AG04449 (cell line): ENCODE data around the gene NENF.

DNA sequence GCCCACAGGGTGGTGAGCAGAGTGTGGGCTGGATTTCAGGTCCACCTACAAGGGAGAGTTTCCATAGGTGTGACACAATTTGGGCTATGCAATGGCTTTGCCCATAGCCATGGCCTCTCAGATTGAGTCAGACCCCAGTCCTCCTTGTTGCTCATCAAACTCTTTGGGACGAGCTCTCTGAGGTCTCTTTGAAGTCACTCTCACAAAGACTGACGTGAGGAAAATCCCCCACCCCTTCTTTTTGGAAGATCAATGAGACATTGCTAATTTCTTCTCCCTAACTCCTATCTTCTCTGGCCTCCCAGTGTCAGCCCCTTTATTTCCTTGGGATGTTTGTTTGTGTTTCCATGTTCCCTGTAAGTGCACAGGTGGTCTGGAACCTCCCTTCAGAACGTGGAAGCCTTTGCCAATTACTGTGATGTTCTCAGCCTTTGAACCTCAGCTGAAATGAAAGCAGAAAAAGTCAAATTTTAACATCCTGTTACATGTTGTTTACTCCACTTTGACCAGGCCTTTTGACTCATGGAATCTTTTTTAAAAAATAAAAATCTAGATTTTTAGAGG lies 19.5 kb downstream of the HSD11B1 start:
- RRBS: no CpG with 5 or more reads among the region's 3 CpGs

DNA sequence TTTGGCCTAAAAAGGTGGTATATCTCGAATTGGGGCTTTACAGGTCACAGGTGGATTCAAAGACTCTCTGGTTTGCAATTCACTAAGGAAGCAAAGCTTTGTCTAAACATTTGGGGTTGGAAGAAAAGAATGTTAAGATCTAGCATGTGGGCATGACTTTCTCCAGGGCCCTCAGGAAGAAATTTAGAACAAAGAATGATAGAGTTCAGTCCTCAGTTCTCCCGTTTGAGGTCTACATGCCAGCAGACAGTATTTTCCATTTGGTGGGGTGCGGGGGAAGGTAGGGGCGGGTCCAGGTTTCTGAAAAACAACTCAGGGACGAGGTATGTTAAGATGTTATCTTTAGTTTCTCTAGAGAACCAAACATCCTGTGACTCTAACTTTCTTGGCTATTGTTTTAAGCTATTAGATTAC lies 42.4 kb upstream of the SYT14 start:
- RRBS: no CpG with 5 or more reads among the region's 5 CpGs

GRCh38 chr1:209938328-209938931 lies 413 bp downstream of the SYT14 start:
- RRBS: 3% methylated on average over 30 of the region's 55 CpGs

GRCh38 chr1:210409754-210410102 lies 81.0 kb downstream of the HHAT start:
- RRBS: no CpG with 5 or more reads among the region's 2 CpGs

DNA sequence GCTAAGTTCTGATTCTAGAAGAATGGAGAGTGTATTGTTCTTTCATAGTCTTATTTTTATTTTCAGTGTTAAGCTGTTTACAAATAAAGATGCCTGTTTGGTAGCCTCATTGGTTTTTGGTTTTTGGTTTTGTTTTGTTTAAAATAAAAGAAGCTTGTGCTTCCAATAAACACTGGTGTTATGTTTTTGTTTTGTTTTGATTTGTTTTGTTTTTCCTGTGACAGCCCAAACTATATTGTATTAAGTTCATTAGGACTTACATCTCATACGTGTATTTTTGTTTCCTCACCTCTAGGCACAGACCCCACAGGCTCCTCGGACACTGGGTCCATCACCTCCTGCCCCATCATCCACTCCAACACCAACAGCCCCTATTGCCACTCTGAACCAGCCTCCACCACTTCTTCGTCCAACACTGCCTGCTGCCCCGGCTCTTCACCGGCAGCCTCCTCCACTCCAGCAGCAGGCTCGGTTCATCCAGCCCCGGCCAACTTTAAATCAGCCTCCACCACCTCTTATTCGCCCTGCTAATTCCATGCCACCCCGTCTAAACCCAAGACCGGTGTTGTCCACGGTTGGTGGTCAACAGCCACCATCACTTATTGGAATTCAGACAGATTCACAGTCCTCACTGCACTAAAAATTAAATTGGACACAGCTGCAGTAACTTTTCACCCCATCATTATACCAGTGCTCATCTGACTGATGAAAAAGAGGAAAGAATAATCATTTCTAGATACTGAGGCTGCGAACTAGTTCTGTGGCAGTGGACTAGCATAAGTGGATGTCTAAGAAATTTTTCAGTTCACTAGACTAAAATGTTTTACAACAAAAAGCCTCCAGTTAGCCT lies 13.3 kb upstream of the TRAF5 start:
- RRBS: 93% methylated on average over 5 of the region's 12 CpGs

DNA sequence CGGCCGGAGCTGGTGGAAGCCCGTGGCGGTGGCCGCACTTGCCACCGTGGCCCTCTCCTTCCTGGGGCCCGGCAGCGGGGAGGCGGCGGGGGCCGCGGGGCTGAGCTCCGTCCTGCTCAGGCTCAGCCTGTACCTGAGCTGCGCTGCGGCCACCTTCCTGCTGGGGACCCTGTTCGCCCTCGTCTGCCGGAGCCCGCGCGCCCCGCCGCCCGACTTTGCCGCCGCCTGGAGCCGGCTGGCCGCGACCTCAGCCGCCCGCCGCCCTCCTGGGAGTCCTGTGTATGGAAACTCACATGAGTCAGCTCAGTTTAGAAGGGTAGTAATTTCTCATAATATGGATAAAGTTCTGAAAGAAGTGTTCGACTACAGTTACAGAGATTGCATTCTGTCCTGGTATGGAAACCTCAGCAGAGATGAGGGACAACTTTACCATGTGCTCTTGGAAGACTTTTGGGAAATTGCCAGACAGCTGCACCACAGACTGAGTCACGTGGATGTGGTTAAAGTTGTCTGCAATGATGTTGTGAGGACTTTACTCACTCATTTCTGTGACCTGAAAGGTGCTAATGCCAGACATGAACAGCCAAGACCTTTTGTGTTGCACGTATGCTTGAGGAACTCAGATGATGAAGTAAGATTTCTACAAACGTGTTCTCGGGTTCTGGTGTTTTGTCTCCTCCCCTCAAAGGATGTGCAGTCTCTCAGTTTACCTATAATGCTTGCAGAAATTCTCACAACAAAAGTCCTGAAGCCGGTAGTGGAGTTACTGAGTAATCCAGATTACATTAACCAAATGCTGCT lies 75.1 kb downstream of the RD3 start:
- RRBS: no CpG with 5 or more reads among the region's 38 CpGs

DNA sequence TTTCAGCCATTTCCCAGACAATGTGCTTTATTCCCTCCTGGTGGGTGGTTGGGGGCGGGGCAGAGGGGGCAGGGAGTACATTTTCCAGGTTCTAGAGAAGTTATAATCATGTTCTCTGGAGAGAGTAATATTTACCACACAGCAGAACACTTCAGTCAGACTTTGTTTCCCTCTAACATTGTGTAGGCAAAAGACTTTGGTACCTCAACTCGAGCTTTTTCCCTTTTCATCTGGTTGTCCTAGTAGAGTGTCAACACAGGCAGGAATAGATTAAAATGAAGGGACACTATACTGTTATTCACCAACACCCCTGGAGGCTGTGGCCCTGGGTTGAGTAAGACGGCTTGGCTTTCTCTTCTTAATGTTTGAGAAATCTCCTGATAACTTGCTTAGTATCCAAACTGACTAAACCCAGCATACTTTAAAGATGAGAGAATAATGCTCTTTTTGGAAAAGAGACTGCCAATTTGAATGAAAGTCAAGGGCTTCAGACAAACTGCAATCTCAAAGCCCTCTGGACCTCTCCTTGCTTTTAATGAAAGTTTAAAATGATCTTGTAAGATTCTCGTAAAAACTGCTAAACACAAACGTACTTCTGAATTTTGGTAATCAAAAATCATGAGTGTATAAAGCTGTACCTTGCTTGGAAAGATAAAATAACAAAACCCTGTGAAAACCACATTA lies 2.5 kb upstream of the SLC30A1 start:
- RRBS: no CpG with 5 or more reads among the region's 5 CpGs

GRCh38 chr1:211648963-211649392 lies 26.4 kb downstream of the NEK2 start:
- RRBS: no CpG with 5 or more reads among the region's 5 CpGs

DNA sequence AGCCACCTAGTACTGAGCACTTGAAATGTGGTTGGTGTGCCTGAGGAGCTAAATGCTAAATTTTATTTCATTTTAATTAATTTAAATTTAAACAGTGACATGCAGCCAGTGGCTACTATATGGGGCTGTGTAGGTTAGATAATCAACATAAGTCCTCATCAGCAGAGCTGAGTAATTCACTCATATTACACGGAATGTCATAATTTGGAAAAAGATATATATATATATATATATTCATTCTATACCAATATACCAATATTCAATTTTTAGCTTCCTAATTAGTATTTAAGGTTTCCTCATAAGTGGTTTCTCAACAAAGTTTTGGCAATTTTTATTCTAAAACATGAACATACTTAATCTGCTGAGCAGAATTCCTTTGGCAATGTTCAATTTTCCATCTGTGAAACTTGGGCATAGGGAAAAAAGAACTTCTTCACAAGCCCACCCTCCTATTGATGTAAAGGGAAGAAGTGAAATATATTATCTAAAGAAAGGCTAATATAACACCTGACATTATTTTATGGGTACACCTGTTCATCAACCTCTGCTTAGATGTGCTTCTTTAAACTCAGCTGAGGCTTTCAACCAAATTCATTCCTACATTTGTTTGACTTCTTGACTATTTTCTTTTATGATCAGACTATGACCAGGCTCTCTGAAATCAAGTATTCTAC lies 4.0 kb downstream of the LPGAT1 start:
- RRBS: no CpG with 5 or more reads among the region's 1 CpG

GRCh38 chr1:211919984-211920500 lies 89.5 kb upstream of the LPGAT1 start:
- RRBS: no CpG with 5 or more reads among the region's 8 CpGs

GRCh38 chr1:211920528-211921000 lies 90.0 kb upstream of the LPGAT1 start:
- RRBS: no CpG with 5 or more reads among the region's 2 CpGs

DNA sequence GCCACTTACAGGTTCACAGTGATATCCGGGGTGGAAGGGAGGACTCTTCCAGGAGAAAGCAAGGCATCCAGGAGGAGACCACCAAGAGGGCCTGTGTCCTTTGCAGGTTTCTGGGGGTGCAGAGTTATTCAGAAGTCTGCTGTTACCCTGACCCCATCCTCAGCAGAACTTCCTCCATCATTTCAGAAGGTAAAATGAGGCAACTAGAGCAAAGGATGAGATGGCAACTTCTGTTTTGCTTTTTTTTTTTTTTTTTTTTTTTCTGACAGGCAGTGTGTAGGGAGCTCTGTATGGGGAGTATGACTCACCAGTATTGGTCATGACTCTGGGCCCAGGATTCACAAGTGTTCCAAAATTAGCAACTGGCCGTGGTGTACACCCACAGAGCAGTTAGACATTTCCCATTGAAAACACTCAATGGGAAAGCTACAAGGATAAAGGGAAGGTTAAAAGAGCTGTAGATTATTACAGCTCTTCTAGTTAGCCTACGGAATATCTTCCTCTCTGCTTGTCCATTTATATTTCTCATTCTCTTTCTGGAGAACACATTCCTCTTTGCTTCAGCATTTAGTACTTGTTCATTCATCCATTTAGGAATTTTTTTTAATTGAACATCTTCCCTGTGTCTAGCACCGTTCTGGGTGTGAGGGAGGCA lies 50.6 kb upstream of the PPP2R5A start:
- RRBS: no CpG with 5 or more reads among the region's 4 CpGs

GRCh38 chr1:212247104-212247391 lies 38.2 kb upstream of the PPP2R5A start:
- RRBS: no CpG with 5 or more reads among the region's 6 CpGs

GRCh38 chr1:212329795-212330358 lies 44.7 kb downstream of the PPP2R5A start:
- RRBS: no CpG with 5 or more reads among the region's 11 CpGs

- RRBS: 1% methylated on average over 32 of the region's 59 CpGs
Measured at GRCh38 chr1:212432646-212433203, at the start of gene NENF. NENF (plus strand) TSS chr1:212432920.

DNA sequence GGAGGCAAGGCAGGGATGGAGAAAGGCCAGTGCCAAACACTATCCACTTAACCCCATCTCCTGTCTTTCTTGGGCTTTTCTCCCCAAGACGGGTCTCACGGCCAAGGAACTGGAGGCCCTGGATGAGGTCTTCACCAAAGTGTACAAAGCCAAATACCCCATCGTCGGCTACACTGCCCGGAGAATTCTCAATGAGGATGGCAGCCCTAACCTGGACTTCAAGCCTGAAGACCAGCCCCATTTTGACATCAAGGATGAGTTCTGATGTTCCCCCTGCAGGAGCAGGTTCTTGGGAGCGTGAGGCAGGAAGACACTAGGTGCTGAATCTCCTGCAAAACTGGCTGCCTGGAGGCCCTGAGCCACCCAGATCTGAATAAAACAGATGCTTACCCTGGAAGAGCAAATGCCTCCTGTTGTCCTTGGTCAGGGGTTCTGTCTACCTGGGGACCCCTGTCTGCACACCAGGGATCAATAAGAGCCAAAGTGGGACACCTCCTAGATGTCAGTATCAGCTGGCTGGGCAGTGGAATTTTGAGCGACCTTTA lies 13.1 kb downstream of the NENF start:
- RRBS: no CpG with 5 or more reads among the region's 7 CpGs

DNA sequence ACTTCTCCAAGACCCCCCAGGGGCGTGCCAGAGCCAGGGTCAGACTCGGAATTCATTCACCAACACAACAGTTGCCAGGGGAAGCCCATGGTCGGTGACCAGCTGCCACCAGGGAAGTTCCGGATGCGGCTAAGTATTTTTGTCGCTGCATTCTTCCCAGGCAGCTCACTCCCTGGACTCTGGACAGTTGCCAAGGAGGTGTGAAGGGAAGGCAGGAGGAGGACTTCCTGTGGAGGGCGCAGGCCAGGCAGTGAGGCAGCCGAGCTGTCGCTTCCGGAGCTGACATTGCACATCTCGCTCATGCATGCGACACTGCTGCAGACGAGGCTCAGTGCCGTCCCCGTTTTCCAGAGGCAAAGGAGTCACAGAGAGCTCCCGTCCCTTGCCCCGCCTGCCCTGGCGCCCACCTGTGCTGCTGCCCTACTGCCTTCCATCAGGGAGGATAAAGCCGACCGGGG lies 81.3 kb downstream of the NENF start:
- RRBS: no CpG with 5 or more reads among the region's 20 CpGs

- RRBS: no CpG with 5 or more reads among the region's 14 CpGs
Measured at GRCh38 chr1:212518344-212519388, 85.9 kb downstream of the NENF start.

GRCh38 chr1:212605917-212606457 lies 2.6 kb upstream of the ATF3 start:
- RRBS: no CpG with 5 or more reads among the region's 7 CpGs

- RRBS: no CpG with 5 or more reads among the region's 4 CpGs
Measured at GRCh38 chr1:212624024-212624328, 298 bp upstream of the GARIN4 start.